A549 (cell line): Measurements from ENCODE around the genes C5orf46 and FBXO38.

DNA sequence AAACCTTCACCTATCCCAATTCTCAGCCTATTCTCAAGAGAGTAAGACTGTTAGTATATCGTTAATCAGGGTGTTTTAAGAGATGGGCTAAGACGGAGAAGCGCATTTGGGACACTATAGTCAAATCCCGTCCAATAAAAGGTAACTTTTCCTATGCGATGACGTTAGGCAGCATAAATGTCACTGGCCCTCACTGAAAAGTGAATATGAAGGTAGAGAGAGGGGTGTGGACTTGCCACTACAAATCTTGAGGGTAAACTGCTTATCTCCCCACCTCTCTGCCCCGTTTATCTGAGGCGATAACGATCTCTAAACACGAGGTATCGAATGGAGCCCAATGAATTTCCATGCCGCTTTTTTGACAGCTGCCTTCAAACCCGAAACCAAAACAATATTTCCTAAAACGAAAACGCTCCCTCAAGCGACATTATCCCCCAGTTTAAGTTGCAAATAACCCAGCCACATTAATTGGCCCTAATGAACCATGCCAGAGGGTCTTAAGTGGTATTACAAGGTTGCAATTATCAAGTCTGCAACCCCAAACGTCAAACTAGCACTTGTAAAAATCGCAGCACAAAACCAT, 1.5 kb downstream of the NR3C1 start:
- PRO-cap: no peak
CAGE:
- cytosol, long polyA plus RNA: no peak
- long polyA plus RNA: no peak
- nucleus, long polyA plus RNA: no peak

DNA sequence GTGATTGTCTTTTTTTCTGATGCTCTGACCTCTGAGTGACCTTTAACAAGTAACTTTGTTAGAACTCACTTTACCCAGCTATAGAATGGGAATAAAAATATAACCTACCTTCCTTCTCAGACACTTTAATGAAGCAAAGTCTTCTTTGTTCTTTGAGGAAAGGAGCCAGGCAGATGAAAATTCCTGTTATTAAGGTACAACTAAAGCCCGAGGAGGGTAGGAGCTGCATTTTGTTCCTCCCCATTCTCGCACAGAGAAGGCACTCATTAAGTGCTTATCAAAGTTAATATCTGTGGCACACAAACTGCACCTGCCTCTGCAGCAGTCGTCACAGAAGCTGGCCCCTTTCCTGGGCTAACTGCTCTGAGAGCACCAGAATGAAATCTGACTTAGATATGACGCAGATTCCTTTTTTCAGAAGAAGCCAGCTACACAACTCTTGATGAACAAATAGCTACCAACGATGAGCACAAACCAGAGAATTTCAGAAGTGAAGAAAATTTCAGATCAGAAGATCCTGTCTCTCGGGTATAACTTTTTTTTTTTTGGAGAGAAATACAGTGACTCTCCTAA, 31.0 kb upstream of the NR3C1 start:
- PRO-cap: no peak
CAGE:
- cytosol, long polyA plus RNA: no peak
- long polyA plus RNA: no peak
- nucleus, long polyA plus RNA: no peak

DNA sequence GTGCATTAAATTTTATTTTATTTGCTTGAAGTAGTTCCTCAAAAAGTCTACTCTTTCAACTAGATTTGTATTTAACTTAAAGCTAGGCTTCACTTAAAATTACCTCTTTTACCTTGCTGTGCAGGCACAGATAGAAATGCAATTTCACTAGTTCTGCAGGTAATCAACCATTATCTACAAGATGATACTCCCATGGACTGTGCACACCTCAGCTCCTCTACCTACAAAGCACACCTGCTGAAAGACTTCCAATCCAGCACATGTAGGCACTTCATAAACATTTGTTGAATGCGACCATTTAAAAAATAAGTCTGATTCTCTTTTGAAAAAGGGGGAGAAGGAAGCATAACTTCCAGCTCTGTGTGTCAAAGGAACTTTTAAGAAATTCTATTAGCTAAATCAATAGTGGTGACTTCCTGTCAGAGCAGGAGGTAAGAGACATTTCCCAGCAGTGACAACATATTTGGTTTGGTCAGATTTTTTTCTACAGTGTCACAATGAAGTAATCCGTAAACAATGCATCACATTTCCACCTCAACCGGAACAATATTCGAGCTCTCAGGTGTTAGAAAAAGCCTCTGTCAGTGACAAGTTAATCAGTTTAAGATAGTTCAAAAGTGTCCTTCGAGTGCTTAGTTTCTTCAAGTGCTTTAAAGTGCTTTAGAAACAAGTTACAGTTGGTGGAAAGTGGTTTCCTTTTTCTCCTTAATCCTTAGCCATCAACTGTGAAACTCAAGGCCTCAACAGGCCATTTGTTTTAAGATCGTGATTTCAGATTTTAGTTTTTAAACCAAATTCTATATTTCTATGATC, 182.2 kb upstream of the HMHB1 start:
- PRO-cap: no peak
CAGE:
- cytosol, long polyA plus RNA: no peak
- long polyA plus RNA: no peak
- nucleus, long polyA plus RNA: no peak

- PRO-cap: no peak
CAGE:
- cytosol, long polyA plus RNA: no peak
- long polyA plus RNA: no peak
- nucleus, long polyA plus RNA: no peak
These were observed 152.2 kb upstream of the HMHB1 start for GRCh38 chr5:143659756-143660115.

- PRO-cap: no peak
CAGE:
- cytosol, long polyA plus RNA: no peak
- long polyA plus RNA: no peak
- nucleus, long polyA plus RNA: no peak
These were observed 1.3 kb downstream of the SH3RF2 start for GRCh38 chr5:145937301-145938513.

DNA sequence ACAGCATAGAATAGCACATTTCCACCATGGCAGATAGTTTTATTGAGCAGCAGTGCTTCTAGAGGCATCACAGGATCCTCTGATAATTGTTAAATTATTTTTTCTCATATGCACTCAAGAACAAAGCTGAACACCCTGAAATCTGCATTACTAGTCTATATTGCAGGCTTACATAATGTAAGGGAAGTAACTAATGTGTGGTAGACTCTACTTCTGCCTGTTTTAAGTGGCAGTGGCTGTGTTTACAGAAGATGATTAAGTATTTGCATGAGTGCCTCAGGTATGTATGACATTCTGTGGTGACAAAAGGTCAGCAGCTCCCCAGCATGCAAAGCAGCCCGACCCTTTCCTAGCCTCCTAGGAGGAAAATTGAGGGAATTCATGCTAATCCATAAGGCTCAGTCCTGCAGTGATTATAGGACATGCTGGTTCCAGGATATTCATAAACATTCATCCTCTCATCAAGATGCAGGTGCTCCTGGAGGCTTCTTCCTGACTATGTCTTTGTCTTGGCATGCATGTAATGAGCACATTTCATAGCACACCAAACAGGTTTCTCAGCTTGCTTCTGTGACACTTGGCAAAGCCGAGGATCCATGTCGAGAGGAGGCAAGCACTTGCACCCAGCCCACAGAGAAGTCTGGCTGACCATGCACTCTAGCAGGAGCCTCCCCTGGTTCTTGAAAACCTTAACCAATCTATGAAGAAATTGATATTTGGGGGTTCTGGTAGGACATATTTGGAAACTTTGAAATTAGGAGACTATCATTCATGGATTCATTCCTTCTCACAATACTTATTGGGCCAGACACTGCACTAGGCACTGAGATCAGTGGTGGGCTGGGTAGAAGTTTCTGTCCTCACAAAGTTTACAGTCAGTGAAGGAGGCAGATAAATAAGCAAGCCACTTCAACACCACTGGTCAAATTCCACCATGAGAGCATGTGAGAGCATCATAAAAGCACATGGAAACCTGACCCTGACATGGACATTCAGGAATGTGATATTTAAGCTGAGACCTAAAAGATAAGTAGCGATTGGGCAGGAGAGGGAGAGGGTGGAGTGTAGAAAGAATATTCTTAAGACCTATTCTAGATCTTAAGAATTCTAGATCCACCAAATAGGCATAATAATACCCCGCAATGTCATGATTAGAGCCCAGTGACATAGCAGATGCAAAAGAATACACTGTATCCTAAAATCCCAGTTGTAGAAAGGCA, 45.9 kb downstream of the SH3RF2 start:
- PRO-cap: no peak
CAGE:
- cytosol, long polyA plus RNA: no peak
- long polyA plus RNA: no peak
- nucleus, long polyA plus RNA: no peak

- PRO-cap: no peak
CAGE:
- cytosol, long polyA plus RNA: no peak
- long polyA plus RNA: no peak
- nucleus, long polyA plus RNA: no peak
These were observed 75.4 kb downstream of the STK32A start for GRCh38 chr5:147310180-147310667.

DNA sequence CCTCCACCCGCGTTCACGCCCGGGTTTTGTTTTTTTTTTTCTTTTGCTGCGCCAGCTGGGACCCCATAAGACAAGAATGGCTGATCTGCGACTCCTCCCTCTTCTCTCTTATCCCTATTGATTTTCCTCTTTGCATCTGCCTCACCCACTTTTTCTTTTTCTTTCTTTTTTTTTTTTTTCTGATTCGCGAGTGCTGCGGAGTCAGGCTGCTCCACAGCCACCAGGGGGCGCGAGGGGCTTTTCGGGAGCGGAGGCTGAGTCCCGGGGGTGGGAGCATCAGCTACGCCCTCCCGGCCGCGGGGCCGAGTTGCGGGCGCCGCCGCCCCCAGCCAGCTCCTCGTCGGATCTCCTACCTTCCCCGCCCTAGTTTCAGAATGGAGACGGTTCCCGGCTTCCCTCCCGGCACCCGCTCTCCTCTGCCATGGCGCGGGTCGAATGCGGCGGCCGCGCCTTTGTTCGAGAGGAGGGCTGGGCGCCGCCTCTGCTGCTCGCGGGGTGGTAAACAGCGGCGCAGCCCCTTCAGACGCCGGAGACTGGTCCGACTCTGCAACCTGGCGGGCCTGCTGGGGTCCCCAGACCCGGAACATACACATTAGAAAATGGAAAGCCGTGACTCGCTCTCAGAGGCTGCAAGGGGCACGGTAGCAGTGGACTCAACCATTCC, 55.9 kb downstream of the DPYSL3 start:
- PRO-cap: no peak
CAGE:
- cytosol, long polyA plus RNA: no peak
- long polyA plus RNA: no peak
- nucleus, long polyA plus RNA: no peak

DNA sequence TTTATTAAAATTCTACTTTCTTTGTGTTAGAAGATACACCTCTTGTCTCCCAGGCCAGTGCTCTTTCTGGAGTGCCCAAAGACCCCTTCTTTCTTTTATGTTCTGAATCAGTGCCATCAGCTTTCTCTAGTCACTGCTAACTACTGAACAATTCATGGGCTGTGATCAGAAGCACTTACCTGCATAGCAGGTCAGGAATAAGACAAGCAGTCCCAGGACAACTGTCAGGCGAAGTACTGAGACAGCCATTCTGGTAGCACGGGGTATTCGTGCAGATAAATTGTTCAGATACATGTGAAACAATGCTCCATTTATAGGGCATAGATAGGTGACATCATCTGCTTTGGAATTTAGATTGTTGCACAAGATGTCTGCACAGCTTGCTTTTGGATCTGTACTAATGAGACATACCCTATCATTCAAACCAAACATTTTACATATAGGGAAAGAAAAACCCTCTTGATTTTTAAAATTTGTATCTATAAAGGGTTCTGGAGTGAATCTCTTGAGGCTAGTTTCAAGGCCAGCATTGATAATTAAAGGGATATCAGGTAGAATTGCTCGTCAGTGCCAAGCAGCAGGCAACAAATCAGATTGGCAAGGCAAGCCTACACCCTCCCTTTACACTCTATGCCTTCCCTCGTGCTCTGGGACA, at the start of gene C5orf46:
Gene C5orf46, minus strand, starts transcription at position 286 of the 655 bp plus-strand sequence.
- PRO-cap: no peak
CAGE:
- cytosol, long polyA plus RNA: no peak
- long polyA plus RNA: no peak
- nucleus, long polyA plus RNA: no peak

DNA sequence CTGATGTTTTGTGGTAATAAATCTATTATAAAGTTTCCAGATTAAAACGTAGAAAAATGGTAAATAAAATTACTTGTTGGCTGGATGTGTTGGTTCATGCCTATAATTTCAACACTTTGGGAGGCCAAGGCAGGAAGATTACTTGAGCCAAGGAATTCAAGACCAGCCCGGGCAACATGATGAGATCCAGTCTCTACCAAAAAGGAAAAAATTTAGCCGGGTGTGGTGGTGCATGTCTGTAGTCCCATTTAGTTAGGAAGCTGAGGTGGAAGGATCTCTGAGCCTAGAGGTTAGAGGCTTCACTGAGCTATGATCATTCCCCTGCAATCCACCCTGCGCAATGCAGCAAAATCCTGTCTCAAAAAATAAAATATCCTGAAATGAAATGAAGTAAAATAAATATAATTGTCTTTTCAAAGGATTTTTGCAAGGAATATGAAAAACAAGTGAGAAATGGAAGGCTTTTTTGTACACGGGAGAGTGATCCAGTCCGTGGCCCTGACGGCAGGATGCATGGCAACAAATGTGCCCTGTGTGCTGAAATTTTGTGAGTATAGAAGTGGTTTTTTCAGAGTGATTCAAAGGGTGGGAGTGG, 30.3 kb downstream of the SPINK5 start:
- PRO-cap: no peak
CAGE:
- cytosol, long polyA plus RNA: no peak
- long polyA plus RNA: no peak
- nucleus, long polyA plus RNA: no peak

GRCh38 chr5:148111477-148111993, 47.8 kb downstream of the SPINK5 start:
- PRO-cap: no peak
CAGE:
- cytosol, long polyA plus RNA: no peak
- long polyA plus RNA: no peak
- nucleus, long polyA plus RNA: no peak

DNA sequence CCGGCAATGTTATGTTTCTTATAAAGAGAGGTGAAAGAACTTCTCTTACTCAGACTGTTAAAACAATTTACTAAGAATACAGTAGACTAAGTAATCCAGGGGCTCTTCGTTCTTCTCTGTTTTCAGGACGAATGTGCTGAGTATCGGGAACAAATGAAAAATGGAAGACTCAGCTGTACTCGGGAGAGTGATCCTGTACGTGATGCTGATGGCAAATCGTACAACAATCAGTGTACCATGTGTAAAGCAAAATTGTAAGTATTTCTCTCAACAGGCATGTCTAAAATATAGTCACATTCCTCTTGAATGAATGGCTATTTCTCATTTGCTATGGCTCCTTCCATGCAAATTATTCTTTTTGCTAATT, 50.1 kb upstream of the SPINK14 start:
- PRO-cap: no peak
CAGE:
- cytosol, long polyA plus RNA: no peak
- long polyA plus RNA: no peak
- nucleus, long polyA plus RNA: no peak

DNA sequence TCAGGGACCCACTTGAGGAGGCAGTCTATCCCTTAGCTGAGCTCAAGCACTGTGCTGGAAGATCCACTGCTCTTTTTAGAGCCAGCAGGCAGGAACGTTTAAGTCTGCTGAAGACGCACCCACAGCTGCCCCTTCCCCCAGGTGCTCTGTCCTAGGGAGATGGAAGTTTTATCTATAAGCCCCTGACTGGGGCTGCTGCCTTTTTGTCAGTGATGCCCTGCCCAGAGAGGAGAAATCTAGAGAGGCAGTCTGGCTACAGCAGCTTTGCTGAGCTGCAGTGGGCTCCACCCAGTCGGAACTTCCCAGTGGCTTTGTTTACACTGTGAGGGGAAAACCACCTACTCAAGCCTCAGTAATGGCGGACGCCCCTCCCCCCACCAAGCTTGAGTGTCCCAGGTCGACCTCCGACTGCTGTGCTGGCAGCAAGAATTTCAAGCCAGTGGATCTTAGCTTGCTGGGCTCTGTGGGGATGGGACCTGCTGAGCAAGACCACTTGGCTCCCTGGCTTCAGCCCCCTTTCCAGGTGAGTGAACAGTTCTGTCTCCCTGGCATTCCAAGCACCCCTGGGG, 12.2 kb downstream of the SPINK13 start:
- PRO-cap: no peak
CAGE:
- cytosol, long polyA plus RNA: no peak
- long polyA plus RNA: no peak
- nucleus, long polyA plus RNA: no peak

GRCh38 chr5:148383523-148384102, at the start of gene FBXO38:
Gene FBXO38 (plus strand): TSS chr5:148383958.
- PRO-cap: bidirectional peak, plus-strand start at chr5:148383958, minus-strand start at chr5:148383773
CAGE:
- cytosol, long polyA plus RNA: start-site peak on the plus strand at chr5:148383957-148384022, 102 and 394 reads in 2 replicates
- long polyA plus RNA: start-site peak on the plus strand at chr5:148383958-148384033, 663 and 906 reads in 2 replicates
- nucleus, long polyA plus RNA: start-site peak on the plus strand at chr5:148383979-148384019, 192 and 105 reads in 2 replicates

DNA sequence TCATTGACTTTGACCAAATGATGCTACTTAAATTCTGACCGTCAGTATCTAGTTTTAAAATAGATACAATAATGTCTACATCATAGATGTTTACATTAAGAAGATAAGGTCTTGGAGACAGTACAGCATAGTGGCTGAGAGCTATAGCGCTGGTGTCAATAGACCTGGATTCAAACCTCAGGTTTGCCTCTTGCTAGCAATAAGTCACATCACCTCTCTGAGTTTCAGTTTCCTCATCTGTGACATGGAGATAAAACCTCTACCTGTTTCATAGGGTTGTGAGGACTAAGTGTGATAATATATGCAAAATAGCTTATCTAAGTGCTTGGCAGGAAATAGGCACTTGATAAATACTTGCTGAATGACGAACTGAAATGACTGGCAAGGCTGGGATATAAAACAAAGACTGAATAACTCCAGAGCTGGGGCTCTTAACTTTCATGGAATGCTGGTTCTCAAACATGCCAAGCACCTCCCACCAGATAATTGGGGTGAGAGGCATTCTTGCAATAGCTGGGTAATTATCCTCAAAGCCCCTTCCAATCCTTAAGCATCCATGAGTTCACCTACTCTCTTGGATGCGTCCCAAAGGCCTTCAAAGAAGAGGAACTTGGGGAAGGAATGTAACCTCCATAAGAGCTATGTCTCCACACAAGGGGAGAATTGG, 87.5 kb downstream of the ADRB2 start:
- PRO-cap: no peak
CAGE:
- cytosol, long polyA plus RNA: no peak
- long polyA plus RNA: no peak
- nucleus, long polyA plus RNA: no peak

- PRO-cap: no peak
CAGE:
- cytosol, long polyA plus RNA: no peak
- long polyA plus RNA: no peak
- nucleus, long polyA plus RNA: no peak
These were observed 15.9 kb upstream of the ABLIM3 start for GRCh38 chr5:149125328-149125814.

GRCh38 chr5:149142708-149143212, 1.5 kb downstream of the ABLIM3 start:
- PRO-cap: no peak
CAGE:
- cytosol, long polyA plus RNA: no peak
- long polyA plus RNA: no peak
- nucleus, long polyA plus RNA: no peak

GRCh38 chr5:149149935-149150325, 8.6 kb downstream of the ABLIM3 start:
- PRO-cap: no peak
CAGE:
- cytosol, long polyA plus RNA: no peak
- long polyA plus RNA: no peak
- nucleus, long polyA plus RNA: no peak

- PRO-cap: no peak
CAGE:
- cytosol, long polyA plus RNA: no peak
- long polyA plus RNA: no peak
- nucleus, long polyA plus RNA: no peak
These were observed 9.0 kb downstream of the ABLIM3 start for GRCh38 chr5:149150341-149150680.

- PRO-cap: no peak
CAGE:
- cytosol, long polyA plus RNA: no peak
- long polyA plus RNA: no peak
- nucleus, long polyA plus RNA: no peak
These were observed 610 bp downstream of the AFAP1L1 start for GRCh38 chr5:149272270-149272668.